ENCODE results near the gene IFI44L.

DNA sequence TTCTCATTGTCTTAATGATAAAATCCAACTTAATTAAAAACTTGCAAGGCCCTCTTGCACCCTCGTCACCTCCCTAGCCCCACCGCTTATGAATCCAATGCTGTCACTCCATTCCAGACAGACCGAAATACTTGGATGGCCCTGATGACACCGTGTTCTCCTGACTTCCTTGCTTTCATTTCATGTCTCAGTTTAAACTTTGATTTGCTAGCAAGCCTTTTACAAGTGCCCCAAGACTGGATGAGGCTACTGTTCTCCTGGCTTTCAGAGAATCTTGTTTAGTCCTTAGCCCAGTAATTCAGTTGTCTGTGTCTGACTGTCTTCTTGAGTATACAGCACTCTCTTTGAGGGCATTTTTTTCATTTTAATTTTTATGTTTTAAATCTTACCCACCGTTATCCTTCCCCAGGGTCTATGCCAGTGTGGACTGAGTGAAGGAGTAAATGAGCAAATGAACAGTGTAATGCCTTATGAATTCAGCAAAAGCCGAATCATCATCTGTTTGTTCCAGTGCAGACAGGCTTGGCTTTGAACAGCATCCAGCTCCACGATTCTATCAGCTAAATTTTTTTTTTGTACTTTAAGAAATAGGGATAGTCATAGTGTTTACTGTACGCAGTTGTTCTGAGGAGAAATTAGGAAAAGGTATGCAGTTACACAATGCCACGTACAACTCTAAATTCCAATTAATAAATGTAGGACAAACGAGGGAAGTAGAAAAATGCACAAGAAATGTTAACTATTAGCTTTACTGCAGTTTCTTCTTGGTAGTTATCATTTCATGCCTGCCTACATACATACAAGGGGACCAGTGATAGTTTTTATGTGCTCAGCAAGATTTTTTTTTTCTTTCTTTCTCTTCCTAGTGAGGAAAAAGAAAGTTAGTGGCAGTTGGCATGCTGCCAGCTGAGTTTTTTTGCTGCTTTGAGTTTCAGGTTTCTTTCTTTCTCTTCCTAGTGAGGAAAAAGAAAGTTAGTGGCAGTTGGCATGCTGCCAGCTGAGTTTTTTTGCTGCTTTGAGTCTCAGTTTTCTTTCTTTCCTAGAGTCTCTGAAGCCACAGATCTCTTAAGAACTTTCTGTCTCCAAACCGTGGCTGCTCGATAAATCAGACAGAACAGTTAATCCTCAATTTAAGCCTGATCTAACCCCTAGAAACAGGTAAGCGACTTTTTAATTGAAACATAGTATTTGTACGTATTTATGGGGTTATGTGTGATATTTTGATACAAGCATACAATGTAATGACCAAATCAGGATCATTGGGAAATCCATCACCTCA is at the start of gene IFI44L:
Gene IFI44L (plus strand): TSS at position 1,035 of the 1,279 bp plus-strand sequence.
- PRO-cap: unidirectional peak, plus-strand start at position 1,035 of the sequence

- PRO-cap: no peak
Measured at GRCh38 chr1:78623493-78623896, 3.2 kb downstream of the IFI44L start.

DNA sequence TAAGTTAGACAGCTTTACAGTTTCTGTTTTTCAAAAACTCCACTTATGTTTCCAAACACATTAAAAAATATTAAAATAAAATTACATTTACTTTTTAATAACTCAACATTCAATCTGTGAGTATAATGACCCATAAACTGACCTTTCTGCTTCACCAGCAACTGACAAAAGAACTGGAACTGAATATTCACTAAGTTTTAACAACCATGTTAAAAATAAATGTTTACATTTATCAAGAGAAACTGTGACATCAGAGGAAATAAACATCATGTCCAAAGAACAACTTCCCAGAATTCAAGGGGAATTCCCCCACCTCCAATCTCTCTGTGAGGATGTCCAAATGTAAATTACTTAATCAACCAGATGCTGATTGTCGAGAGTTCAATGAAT is 365.7 kb upstream of the ADGRL2 start:
- PRO-cap: no peak

DNA sequence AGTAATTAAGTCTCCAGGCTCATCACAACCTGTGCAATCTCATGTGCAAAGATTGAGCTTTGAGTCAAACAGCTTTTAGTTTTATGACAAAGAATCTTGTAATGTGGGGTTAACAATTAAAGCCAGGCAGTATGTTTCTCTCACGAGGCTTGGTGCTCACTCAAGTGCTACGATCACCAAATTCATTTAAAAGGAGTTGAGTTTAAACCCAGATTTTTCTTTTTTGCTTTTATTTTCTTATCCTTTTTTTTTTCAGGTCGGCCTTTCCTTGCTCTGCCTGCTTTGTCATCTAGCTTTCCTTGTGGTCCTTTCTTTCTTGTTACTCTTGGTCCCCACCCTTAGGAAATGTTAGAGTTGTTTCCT is 1037.1 kb downstream of the ADGRL2 start:
- PRO-cap: no peak

DNA sequence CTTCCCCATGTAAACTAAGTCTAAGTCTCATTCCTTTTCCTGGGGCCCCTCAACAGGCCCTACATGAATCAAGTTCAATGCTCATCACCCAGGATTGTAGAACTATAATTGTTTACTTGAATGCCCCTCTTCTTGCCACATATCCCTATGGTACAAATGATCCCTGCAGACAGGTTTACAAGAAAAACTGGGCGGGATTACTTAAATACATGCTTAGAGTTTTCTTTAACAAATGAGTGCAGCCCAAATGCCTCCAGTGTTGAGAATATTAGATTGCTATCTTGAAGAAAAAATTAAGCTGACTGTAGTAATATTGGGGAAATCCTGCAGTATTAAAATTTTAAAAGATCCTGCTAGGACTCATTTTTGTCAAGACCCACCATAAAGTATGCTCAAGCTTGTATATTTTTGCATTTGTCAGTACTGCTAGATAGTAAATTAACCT is 331.2 kb downstream of the TTLL7 start:
- PRO-cap: no peak

DNA sequence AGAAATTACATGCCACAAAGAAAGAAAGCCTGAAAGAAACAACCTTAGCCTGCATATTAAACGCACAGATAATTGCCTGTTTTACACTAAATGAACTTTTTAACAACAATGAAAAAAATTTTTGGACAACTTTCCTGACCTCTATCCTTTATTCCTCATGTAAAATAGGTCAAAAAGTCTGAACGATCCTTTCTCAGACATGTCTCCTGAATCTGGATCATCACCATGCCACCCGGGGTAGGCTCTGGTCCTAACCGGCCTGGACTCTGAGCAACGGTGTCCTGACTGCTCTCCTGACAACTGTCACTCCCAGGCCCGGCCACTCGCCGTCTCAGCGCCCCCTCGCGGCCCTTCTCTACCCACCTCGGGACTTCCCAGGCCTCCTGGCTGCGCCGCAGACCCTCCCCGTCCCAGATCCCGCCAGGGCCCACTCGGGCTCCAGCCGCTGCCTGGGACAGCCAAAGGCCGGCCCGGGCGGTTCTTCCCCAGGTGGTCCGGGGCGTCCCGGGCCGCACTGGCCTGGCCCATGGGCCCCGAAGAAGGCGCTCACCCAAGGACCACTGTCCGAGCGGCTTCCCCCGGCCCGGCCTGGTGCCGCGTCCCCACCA is 138.6 kb downstream of the TTLL7 start:
- PRO-cap: no peak

- PRO-cap: unidirectional peak, minus-strand start at chr1:84146543
Measured at GRCh38 chr1:84146282-84146642, 2.2 kb downstream of the PRKACB start.

GRCh38 chr1:84278802-84279626 is 22.5 kb upstream of the SAMD13 start:
- PRO-cap: no peak

- PRO-cap: no peak
Measured at GRCh38 chr1:84348228-84348588, 46.7 kb downstream of the SAMD13 start.

DNA sequence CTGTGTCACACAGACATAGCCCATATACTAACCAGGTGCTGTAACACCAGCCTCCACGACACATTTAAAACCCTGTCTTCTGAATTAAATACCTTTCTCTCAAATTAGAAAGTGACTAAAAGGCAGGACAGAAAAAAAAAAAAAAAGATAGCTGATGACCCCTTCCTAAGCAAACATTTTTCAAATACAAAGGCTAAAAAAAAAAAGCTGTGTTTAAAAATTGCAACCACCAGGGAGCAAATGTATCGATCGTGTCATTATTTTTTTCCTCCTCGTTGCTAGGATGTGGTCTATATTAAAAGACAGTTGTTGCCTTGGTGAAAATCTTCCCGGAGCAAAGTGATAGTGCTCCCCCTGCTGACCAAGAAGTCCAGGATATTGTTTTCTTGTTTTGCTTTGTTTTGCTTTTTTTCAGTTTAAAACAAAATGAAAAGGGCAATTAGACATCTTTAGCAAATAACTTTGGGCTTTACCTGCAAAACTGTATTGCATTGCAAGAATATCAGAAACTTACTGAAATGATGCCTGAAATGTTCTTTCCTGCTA is 35.4 kb downstream of the DNASE2B start:
- PRO-cap: unidirectional peak, minus-strand start at position 66 of the sequence

DNA sequence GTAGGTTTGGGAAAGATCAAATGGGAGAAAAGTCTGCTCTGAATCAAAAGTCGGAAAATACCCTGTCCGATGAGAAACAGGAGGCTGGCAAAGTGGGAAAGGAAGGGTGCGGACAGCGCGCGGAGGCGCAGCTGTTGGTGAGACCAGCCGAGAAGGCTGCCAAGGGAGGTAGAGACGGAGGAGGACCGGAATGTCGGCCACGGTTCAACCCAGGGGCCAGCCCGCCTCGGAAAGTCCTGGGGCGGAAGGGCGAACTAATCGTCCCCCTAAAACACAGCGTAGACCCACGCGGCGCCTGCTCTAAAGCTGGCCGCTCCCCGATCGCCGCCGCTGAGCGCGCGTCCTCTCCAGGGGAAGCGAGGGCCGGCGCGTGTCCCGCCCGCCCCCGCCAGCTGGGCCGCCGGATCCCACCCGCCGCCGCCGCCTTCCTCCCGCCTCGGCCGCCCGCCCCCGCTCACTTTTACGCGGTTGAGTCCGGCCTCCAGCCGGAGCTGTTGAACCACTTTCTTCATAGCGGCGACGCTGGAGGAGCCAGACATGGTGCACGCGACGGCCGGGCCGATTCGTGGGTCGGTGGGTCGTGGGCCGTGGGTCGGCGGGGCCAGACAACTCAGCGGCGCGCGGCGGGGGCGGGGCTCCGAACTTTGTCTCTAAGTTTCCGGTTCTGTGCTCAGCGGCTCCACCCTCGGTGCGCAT is 485 bp upstream of the SPATA1 start:
- PRO-cap: bidirectional peak, plus-strand start at position 90 of the sequence, minus-strand start at position 155 of the sequence; bidirectional peak, plus-strand start outside the sequence, minus-strand start at position 652 of the sequence

GRCh38 chr1:84582700-84583241 is 8.5 kb upstream of the CTBS start:
- PRO-cap: no peak

DNA sequence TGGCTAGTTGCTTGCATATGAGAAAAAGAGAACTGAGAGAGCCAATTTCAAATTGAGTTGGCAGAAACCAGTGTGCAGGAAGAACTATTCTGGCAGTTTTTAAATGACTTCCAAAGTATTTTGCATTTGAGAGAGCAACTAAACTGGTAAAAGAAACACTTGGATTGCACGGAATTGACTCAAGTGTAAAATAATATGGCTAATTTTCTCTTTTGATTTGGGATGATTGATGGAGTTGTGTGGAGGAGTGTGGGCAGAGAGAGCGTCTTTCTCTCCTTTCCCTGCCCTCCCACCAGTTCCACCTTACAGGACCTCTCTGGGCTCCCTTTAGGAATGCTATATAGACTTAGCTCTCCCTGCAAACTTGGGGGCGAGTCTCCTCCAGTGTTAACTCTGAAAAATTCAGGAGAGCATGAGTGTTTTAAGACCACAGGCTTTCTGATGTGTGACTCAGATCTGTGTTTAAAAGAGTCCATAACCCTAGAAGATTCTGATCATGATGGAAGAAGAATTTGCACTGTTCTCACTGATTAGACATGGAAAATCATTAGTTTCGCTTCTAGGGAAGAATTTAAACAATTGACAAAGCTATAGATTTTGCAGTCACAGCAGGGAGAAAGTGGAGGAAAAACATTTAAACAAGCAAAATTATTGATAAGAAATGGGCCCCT is 24.8 kb upstream of the CTBS start:
- PRO-cap: no peak

- PRO-cap: no peak
Measured at GRCh38 chr1:84968607-84969259, 28.2 kb downstream of the MCOLN2 start.

- PRO-cap: bidirectional peak, plus-strand start at chr1:85201799, minus-strand start at chr1:85201702; bidirectional peak, plus-strand start at chr1:85202152, minus-strand start at chr1:85202036
Measured at GRCh38 chr1:85201540-85202303, 906 bp upstream of the SYDE2 start.

DNA sequence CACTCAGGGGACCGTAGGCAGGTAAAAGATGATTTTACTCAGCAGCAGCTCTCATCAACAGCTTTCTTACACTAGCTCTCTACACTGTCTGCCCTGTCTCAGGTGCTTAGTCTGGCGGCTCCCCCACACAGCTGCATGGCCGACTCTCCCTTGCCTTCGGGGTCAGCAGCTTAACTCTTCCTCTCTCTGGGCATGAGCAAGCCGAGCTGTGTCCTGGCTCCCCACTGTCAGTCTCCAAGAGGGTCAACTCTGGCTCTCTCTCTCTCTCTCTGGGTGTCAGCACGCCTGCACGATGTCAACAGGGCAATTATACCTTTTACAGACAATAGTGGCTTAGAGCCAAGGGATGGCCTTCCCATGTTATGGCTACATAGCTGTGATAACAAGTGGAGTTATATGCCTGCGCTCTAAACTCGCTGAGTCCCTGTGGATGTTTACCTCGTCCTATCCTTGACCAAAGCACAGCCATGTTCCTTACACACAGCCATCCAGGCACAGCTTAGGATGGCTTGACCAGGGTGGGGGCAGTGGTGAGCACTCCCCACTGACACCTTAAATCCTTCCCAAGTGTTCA is 3.1 kb upstream of the BCL10 start:
- PRO-cap: no peak

- PRO-cap: bidirectional peak, plus-strand start at chr1:85580150, minus-strand start at chr1:85579864
Measured at GRCh38 chr1:85579399-85579981, 1.1 kb upstream of the CCN1 start.

DNA sequence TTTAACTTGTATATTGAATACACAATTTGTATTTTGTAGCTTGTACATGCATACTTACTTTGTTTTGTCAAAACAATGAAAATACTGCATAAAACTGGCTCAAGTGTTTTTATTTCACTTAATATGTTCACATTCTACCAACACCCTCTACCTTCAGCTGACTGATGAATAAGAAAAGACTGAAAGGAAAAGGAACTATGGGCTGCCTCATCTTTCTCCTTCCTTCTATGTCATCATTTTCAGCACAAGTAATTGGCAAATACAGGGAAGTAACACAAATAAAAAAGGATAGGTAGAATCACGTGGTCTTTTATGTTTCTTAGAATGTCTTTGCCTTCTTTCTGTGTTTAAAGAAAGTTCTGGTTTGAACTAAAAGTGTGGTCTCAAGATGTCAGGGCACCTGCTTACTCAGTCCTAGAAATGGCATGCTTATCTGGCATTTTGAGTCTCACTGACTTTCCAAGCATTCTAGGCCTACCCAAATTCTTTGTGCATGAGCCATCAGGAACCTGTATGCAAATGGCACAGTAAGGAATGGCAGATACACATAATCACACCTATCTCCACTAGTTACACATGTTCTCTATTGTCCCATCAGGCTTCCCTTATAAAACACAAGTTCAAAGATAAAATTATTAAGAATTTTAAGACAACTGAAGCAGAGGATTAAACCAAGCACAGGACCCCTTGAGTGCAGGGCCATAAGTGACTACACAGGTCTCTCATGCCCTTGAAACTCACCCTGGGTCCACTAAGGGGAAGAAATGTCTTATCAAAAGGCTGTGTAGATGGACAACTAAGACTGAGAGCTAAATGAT is 29.6 kb upstream of the CLCA4 start:
- PRO-cap: no peak

- PRO-cap: no peak
Measured at GRCh38 chr1:86548763-86549501, 2.1 kb downstream of the CLCA4 start.

DNA sequence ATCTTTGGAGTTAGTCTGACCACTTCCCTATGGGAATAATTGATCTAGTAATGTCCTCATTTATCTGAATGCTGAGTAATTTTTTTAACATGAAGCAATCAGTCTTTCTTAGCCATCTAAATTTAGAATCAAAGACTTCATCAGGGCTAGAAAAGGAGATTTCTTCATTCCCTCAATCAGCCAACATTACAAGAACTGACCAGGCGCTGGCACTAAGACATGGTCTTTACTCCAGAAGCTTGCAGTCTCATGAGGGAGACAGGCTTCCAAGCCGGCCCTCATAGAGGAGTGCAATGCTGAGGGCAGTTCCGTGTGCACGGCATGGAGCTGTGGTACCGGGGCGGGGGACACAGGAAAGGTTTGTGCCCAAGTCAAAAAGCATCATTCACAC is 84.5 kb downstream of the SH3GLB1 start:
- PRO-cap: no peak